Measurements from ENCODE around the gene PIK3AP1.

DNA sequence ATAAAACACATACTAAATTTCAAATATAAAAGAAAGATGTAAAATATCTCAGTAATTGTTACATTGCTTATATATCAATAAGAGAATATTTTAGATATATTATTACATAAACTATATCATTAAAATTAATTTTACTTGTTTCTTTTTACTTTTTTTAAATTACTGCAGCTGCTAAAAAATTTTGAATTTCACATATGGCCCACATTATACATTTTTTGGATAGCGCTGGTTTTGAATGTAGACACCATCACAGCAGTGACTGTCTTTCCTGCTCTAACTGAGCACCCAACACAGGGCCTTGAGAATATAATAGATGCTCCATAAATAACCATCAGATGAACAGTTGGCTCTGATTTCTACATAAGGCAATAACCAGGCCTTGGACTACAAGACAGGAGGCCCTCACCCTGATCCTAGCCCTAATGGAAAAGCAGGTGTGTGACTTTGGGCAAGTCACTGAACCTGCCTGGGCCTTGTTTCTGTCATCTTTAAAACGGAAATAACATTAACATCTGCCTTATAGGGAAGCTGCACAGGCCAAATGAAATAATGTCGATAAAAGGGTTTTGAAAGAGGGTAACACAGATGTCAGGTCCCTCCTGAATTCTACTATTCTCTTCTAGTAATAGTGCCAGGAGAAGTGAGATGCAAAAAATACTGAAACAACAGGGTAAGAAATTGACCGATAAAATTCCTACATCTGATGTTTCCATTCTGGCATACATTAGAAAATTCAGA lies 20.8 kb downstream of the PIK3AP1 start:
- RRBS, result no CpG with 5 or more reads among the region's 4 CpGs

GRCh38 chr10:96720345-96721308 lies at the start of gene PIK3AP1:
Gene PIK3AP1, minus strand, starts transcription at chr10:96720514.
- RRBS, result 4% methylated on average over 14 of the region's 62 CpGs

DNA sequence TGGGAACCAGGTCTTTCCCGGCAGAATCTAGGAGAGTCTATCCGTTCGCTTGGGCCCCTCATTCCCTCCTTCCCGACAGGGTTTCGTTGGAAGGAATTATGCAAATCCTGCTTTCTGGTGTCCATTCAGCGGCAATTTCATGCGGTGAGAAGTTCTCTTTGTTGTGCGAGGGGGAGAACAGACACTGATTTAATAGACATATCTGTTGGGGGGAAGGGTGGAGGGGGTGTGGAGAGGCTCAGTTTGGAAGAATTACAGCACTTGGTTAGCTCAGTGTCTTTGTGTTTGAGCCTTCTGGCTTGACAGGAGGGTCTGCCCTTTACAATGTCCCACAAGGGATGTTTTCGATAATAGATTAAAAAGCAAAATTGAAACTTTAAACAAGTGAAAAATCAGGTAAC lies 1.6 kb downstream of the LCOR start:
- RRBS, result no CpG with 5 or more reads among the region's 9 CpGs

DNA sequence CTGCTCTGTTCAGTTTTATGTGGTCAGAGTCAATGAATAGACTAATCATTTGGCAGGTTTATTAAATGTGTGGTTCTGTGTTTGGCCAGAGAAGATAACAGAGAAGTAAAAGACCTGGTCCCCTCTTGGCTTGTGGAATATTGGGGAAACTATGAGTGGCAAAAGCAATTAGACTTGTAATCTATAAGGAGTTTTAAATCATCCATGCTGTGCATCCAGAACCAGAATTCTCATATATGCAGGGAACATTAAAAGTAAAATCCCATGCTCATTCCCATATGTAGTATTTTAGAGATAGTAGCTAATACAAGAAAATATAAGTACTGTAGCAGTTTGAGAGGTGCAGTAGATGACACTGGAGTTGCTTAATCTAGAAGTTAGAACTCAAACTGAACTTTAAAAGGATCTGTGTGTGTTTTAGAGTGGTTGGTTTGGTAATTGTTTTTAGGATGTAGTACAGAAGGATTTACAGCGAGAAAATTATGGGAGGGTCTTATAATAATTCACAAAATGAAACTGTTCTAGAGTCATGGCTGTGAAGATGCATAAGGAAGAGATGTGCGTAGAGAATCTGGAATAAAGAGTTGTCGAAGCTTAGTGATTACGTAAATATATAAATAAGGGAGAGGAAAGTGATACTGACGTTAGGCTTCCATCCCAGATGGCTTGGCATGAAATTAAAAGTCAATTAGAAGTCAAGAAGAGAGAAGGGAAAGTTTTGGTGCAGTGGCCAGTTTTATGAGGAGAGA lies 85.3 kb downstream of the LCOR start:
- RRBS, result no CpG with 5 or more reads among the region's 5 CpGs

DNA sequence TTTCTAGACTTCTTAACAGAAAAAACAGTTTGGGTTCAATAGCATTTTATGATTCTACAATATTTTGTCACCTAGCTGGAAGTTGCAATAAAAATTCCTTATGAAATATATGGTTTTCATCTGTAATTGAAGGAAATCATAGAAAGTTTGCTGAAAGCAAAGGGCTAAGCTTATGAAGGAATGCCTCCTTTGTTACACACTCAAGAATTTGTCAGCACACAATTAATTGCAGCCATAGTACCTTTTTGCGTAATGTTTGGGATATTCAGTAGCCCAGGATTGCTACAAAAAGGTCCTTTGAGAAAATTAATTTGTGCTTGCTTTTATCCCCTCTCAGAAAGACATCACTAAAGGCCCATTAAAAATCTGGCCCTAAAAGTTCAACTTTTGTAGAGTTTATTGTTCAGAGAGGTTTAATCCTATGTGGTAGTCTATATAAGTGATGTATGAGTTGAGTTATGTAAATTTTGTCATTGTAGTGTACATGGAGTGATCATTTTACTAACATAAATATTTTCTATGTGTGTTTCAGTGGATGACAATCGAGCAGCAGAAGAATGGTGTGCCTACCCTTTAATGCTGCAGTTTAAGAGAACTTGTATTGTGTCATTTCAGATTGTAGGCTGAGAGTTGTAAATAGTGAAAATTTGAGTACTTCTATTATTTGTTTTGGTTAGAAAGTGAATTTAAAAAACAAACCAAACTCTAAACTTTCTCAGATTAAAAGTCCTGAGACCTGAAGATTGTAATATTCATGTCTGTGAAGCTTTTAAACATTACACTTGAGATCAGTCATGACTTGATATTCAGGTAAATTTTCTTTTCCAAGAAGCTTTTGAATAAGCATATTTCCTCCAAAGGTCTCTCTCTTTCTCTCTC lies 126.0 kb downstream of the LCOR start:
- RRBS, result no CpG with 5 or more reads among the region's 2 CpGs

- RRBS, result no CpG with 5 or more reads among the region's 12 CpGs
Observed at GRCh38 chr10:96980802-96981602, 148.9 kb downstream of the LCOR start.

DNA sequence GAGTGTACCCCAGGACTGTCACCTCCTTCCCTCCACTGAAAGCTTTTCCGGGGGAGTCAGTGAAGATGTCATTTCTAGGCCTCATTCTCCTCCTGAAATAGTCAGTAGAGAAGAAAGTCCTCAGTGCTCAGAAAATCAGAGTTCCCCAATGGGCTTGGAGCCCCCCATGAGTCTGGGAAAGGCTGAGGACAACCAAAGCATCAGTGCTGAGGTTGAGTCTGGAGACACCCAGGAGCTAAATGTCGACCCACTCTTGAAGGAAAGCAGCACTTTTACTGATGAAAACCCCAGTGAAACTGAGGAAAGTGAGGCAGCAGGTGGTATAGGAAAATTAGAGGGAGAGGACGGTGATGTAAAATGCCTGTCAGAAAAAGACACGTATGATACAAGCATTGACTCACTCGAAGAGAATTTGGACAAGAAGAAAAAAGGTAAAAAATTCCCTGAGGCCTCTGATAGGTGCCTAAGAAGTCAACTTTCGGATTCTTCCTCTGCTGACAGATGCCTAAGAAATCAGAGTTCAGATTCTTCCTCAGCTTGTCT lies 150.4 kb downstream of the LCOR start:
- RRBS, result no CpG with 5 or more reads among the region's 6 CpGs

- RRBS, result no CpG with 5 or more reads among the region's 13 CpGs
Observed at GRCh38 chr10:97000550-97001011, 168.5 kb downstream of the LCOR start.

DNA sequence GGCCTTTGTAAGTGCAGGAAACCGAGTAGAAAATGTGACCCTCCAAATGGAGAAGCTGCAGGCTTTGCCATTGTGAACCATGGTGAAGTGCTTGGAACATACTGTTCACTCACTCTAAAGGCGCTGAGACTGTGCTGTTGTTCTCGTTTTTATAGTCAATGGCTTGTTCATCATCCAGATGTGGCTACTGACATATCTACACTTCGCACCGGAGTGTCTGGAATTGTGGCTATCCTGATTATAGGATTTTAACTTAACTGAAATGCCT lies 2.4 kb downstream of the FRAT1 start:
- RRBS, result no CpG with 5 or more reads among the region's 5 CpGs

- RRBS, result 95% methylated on average over 4 of the region's 28 CpGs
Observed at GRCh38 chr10:97365437-97366413, 31.2 kb upstream of the FRAT2 start.

GRCh38 chr10:97388304-97388738 lies 12.8 kb downstream of the RRP12 start:
- RRBS, result 96% methylated on average over 3 of the region's 8 CpGs

GRCh38 chr10:97451452-97452362 lies 5.7 kb downstream of the ZDHHC16 start:
- RRBS, result 87% methylated on average over 6 of the region's 27 CpGs

- RRBS, result 4% methylated on average over 20 of the region's 32 CpGs
Observed at GRCh38 chr10:97632673-97633368, 479 bp downstream of the MORN4 start.

GRCh38 chr10:97633892-97634247 lies 570 bp upstream of the MORN4 start:
- RRBS, result no CpG with 5 or more reads among the region's 7 CpGs

DNA sequence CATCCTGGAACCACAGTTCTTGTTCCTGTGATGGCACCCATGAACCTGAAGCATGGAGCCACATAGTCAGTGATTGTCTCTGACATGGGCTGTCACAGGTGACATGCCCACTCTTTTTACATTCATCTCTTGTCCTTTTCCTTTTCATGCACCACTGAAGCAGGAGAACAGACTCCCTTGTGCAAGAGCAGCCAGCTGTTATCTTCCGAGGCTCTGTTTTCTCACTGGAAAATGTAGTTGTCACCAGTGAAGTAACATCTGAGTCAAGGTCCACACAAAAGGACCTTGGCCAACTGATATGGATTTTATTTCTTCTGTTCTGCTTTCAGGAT lies 22.8 kb downstream of the AVPI1 start:
- RRBS, result no CpG with 5 or more reads among the region's 1 CpG

GRCh38 chr10:97781186-97781703 lies 9.4 kb upstream of the SFRP5 start:
- RRBS, result no CpG with 5 or more reads among the region's 5 CpGs

DNA sequence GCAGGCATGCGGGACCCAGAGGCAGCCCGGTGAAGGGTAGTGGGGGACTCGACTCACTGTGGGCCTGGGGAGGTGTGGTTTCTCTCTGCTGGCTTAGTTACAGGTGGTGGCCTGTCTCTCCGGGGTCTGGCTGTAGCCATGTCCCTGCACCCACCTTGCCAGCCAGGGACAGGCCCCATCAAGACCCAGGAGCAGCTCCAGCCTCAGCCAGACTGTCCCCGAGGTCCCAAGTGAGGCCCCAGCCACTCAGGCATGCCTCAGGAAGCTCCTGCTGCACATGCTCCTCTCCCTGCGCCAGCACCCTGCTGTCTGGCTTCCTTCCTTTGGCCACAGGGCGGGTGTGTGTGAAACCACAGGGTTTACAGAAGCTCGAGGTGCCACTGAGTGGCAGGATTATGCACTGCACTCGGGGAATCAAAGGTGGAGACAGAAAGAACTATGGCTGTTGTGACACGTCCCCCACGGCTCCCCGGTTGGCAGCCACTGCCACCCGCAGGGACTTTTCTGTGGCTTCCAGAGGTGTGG lies 19.7 kb downstream of the GOLGA7B start:
- RRBS, result 8% methylated on average over 4 of the region's 13 CpGs

GRCh38 chr10:98163698-98164495 lies 29.4 kb downstream of the R3HCC1L start:
- RRBS, result no CpG with 5 or more reads among the region's 5 CpGs

GRCh38 chr10:98185079-98185704 lies 50.7 kb downstream of the R3HCC1L start:
- RRBS, result no CpG with 5 or more reads among the region's 2 CpGs

DNA sequence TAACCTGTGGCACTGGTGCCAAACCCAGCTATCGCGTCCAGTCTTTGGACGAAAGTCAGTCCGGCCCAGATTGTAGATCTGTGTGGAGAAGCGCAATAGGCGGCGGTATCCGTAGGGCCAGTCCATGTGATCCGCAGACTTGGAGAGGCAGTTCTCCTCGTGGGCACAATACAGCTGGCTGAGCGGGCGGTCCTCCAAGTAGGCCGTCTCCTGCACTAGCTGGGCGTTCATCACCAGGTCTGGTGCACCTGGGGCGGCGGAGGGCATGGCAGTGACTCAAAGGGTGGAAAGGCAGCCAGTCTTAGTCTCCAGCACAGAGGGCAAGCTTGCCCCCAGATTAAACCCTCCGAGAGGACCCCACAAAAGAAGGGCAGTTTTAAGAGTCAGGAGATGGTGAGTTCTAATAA lies 14.4 kb downstream of the LOXL4 start:
- RRBS, result no CpG with 5 or more reads among the region's 17 CpGs